Neural cell (in vitro differentiated cells): ENCODE measurements around a stretch of chr6.

DNA sequence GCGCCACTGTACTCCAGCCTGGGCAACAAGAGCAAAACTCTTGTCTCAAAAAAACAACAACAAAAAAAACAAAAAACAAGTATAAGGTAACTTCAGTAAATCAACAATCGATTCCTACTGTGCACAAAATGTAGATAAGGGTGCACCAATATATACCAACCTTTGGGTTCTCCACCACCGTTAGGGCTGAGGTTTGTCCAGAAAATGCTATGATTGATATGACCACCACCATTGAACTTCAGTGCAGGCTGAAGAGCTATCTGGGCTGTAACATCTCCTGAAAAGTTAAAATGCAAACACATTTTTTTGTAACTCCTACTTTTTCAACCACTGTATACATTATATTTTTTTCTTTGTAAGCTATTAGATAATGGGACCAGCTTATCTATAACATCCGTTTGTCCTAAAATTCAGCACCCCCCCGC, 5.1 kb downstream of the SOD2 start:
- RAMPAGE, long total RNA, result no peak

GRCh38 chr6:159766873-159767731, 5.3 kb downstream of the ACAT2 start:
- RAMPAGE, long total RNA, result no peak

DNA sequence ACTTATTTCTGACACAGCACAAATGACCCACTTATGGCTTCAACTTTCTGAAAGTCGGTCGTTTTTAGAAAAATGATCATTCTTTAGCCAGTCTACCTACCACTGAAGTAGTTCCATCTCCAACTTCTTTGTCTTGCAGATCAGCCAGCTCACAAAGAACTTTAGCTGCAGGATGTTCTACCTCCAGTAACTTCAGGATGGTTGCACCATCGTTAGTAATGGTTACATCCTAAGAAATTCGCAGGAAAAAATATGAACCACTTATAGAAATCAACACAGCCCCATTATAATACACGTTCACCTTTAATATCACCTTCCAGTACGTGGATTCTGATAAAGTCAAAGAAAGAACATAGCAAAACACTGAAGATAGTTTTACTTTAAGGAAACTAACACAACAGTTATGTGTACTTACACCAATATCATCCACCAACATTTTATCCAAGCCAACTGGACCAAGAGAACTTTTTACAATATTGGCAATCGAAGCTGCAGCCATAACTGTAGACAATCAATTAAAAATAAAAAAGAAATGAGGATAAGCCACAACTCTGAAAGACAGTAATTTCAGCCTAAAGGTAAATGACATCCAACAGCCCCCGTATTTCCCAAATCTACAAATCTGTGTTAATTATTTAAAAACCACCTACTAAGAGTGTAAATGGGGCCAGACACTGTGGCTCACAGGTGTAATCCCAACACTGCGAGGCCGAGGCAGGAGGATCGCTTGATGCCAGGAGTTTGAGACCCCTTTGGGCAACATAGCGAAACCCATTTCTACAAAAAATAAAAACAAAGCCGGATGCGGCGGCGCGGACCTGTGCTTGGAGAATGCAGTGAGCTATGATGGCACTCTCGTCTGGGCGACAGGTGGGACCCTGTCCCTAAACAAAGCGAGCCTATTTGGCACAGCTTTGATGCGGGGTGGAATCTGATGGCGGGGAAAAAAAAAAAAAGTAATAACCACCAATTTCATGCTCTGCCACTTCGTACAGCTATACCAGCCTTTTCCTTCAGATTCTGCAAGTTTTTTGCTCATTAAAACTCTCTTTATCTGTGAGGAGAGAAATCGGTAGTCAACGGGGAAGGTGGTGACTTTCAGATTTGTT, 1.4 kb downstream of the TCP1 start:
- RAMPAGE, long total RNA, result no peak

DNA sequence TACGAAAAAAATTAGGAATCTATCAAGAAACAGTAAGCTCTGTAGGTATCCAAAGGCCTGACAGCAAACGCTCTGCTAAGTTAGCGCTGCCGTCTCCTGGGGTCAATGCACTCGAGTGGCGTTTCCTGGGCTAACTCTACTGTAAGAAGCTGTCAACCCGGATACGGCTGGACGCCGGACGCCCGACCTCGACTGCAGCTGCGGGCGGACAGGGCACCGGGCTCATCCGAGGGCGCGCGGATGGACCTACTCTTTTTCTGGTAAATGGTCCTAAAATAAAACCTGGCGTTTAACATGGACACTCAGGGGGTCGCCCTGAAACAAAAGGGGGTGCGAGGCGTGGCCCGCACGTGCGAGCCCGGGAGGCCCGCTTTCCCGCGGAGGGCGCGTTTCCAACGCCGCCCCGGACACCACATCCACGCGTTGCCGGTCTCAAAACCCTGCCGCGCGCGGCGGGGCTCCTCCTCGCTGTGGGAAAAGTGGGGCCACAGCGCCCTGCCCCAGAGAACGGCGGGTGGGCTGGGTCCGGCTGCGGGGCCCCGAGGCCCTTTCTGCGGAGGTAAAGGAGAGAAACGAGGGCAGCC, 558 bp downstream of the TCP1 start:
- RAMPAGE, long total RNA, result no peak

- RAMPAGE, long total RNA, result no peak
These were observed 15.0 kb downstream of the IGF2R start for GRCh38 chr6:159983774-159984422.

GRCh38 chr6:160017812-160019022, 49.3 kb downstream of the IGF2R start:
- RAMPAGE, long total RNA, result no peak

- RAMPAGE, long total RNA, result no peak
These were observed 72.6 kb downstream of the IGF2R start for GRCh38 chr6:160041332-160041945.

DNA sequence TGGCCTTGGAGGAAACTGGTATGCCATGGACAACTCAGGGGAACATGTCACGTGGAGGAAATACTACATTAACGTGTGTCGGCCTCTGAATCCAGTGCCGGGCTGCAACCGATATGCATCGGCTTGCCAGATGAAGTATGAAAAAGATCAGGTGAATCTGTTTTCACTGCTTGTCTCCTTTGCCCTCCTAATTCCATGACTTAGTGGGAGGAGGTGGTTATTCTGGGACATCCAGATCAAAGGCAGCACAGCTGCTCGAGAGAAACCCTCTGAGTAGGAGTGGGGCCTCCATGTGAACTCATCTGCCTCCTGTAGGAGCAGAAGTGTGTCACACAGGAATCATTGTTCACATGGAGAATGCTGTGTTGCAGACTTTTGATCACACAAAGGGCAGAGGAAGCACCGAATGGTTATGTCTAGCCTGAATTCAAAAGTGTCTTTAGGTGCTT, 73.2 kb upstream of the SLC22A1 start:
- RAMPAGE, long total RNA, result no peak

DNA sequence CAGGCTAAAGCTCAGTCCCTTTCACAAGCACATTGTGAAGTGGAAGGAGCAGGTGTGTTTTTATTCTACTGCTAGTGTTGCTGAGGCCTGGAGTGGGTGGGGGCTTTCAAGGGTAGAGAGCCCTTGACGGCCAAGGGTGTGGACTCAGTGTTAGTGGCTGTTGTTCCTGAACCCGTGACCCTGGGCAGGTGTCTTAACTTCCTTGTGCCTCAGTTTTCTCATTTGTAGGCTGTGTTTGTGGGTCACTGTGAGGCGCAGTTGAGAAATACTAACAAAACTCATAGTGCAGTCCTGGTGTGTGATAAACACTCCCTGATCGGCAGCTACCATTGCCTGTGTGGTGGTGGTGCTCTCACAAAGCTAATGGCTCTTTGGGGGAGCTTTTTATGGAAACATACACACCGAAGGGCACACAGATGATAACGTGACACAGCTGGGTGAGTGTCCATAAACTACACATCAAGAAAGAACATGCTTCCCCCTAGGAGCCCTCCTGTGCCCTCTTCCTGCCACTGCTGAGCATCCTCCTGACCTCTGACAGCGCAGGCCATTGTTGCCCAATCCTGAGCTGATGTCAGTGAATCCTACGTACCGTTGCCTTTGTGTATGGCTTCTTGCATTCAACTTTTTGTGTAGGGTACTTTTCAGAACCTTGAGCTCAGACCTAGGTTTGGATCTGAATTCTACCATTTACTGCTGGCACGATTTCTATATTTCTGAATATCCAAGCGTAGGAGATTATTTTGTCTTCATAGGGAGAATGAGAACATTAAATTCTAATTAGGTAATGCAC, 65.9 kb upstream of the SLC22A1 start:
- RAMPAGE, long total RNA, result no peak

DNA sequence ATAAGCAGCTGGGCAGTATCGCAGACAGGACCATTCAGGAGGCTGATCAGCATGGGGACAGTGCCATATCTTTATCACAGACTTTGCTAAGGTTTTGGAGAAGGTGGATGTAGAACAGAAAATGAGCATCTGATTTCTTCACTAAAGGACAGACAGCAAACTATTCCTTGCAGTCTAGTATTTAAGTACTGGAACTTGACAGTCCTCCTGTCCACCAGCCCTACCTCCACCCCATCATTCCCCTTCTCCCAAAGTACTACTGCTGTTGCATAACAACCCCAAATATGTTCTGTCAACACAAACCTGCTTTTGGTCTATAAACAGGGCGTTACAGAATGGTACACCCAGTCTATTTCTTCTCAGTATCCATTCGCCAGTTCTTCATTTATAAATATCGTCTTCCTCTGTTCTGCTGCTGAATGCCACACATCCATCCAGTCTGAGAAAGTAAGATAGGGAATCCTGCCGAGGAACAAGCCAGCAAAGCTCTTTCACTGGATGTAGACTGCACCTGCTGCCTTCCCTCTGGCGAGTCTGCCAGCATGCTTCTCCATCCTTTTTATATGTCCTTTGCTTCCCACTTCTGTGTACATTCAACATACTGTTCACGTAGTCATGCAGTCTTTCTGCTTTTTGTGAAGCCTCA, 27.6 kb upstream of the SLC22A1 start:
- RAMPAGE, long total RNA, result no peak

DNA sequence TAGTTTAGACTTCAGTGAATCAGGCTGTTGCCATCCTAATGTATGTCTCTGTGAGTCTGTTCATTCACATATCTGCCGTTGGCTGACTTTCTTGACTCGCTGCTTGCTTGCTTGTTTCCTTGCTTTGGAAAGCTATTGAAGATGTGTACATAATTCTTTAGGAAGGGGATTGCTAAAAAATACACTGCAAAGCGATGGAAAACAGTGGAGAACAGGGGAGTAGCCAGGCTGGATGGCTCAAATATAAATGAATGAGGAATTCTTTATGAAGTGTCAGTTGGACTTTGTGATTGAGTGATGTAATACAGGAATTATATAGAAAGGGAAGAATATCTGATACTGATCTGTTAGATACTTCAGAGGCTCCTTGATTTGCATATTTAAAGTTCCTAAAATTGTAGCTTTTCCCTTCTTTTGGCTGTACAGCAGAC, 25.9 kb upstream of the SLC22A1 start:
- RAMPAGE, long total RNA, result no peak

DNA sequence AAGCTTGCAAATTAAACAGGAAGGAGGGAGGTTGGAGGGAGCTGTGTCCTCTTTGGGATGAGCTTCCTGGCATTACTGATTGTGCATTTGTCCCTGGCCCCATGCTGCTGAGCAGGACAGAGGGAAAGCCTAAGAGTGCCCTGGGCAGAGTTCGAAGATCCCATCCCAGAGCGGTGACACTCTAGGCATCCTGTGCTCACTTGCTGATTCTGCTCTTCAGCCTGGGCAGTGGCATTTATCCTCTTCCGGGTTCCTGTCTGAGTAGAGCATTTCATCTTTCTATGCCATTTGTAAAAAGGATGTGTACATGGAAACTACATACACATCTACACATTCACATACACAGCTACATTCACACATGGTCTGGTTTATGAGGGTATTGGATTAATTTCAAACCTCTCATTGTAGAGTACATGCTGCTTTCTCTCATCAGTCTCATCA, 40.6 kb downstream of the SLC22A1 start:
- RAMPAGE, long total RNA, result no peak

DNA sequence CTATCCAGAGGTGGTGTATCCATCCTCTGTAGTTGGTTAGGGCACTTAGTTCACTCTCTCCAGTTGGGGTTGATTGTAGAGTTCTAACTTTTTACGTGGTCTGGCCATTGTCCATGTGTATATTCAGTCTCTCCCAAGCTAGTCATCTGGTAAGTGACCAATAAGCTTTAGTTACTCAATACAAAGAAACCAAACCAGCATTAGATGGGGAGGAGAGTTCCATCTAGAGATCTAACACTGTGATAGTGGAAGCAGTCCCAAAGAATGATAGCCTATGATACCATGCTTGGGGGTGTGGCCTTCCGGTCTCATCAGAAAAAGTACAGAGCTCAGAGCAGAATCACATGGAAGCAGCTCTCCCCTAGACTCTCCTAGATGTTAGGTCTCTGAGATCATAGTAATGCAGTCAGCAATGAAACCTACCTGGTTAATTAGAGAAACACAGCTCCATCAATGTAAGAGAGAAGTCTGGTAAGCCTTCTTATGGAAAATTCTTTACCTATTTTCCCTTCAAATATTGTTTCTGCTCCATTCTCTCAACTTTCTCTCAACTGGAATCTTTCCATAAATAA, 13.7 kb upstream of the SLC22A2 start:
- RAMPAGE, long total RNA, result no peak

DNA sequence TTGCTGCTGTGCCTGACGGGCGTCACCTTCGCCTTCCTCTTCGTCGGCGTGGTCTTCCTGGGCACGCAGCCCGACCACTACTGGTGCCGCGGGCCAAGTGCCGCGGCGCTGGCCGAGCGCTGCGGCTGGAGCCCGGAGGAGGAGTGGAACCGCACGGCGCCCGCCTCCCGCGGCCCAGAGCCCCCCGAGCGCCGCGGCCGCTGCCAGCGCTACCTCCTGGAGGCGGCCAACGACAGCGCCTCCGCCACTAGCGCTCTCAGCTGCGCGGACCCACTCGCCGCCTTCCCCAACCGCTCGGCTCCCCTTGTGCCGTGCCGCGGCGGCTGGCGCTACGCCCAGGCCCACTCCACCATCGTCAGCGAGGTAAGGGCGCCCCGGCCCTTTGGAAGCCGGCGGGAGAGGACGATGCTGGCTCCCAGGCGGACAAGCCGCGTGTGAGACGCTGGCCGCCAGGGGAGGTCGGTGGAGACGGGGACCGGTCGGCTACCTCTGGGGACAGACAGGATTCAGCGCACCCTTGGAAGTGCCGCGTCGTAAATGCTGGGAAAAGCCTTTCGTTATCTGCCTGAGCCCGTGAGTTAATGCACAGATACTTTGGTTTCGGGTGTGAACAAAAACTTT, 418 bp downstream of the SLC22A3 start:
- RAMPAGE, long total RNA, result no peak

DNA sequence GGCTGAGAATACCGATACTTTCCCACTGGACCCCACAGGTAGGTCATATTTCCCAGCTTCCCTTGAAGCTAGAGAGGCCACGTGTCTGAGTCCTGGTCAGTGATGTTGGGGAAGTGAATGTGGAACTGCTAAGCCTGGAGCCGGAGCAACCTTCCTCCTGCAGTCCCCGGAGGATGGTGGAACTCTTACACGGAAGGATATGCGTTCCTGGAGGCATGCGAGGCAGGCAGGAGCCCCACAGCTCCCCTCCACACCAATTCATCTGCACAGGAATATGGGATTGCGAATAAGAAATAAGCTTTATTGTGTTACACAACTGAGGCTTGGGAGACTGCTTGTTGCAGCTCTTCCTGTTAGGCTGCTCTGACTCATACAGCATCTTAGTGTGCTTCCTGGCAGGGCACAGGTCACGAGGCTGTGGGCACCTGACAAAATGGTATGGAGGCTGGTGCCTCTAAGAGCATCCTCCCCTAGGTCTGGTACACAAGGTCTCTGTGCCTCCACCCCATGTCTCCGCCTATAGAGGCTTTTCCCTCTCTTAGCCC, 6.7 kb downstream of the SLC22A3 start:
- RAMPAGE, long total RNA, result no peak

- RAMPAGE, long total RNA, result no peak
These were observed 4.2 kb upstream of the PLG start for GRCh38 chr6:160697592-160698438.

- RAMPAGE, long total RNA, result no peak
These were observed 124.5 kb downstream of the MAP3K4 start for GRCh38 chr6:161115894-161116674.

DNA sequence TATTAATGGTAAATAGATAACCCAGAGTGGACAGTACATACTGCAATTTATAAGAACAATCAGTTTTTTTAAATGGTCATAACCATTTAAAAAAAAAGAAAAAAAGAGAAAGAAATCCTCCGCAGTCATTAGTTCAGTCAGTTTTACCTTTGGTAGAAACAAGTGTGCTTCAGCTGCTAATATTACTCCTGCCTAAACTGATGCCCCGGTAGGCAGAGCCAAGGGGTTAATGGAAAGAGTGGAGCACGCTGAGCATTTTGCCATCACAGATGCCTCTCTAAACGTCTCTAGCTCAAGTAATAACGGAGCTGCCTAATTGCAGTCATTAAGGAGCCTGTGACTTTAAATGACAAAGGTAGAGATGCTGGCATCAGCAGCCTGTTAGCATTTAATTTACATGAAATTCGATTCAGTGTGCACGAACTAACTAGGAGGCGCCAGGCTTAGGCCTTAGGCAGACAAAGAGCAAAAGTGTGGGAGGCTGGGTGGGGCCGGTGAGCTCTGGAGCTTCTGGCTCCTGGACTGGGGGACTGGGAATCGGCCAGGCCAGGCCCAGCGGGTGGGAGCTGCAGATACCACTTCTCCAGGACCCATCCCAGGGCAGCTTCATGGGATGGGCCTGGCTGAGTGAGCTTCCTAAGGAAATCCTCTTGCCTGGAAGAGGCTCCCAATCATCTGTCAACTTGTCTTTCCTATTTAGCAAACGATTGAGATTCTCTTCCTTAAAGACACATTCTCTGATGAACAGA, 169.9 kb upstream of the AGPAT4 start:
- RAMPAGE, long total RNA, result no peak

- RAMPAGE, long total RNA, result no peak
These were observed 339.8 kb downstream of the PRKN start for GRCh38 chr6:162387778-162388146.

GRCh38 chr6:162467679-162468326, 259.8 kb downstream of the PRKN start:
- RAMPAGE, long total RNA, result no peak